Fallopian tube (tissue), 1 donor: ENCODE measurements around the genes PRR15 and PLEKHA8.

DNA sequence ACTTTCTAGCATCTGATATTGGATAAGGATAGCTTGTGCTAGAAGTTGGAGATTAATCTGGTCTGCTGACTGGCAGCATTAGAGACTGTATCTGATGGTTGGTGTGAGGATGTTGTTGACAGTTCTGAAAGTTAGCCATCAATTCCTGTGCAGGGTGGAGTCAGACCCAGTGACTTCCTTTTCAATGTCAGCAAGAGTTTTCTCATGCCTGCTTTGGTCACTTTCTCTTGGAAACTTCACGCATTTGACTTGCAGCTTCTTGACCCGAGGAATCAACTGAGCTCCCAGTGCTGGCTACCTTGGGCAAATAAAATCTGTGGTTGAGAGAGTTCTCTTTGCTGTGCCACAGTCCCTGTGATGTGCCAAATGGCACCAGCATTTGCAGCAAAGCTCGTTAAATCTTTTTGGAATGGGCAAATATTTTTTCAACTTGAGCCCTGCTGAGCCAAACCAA is 233.0 kb downstream of the TRIL start:
- PRO-cap, result no peak

GRCh38 chr7:28955479-28956077 is 2.6 kb downstream of the TRIL start:
- PRO-cap, result no peak

DNA sequence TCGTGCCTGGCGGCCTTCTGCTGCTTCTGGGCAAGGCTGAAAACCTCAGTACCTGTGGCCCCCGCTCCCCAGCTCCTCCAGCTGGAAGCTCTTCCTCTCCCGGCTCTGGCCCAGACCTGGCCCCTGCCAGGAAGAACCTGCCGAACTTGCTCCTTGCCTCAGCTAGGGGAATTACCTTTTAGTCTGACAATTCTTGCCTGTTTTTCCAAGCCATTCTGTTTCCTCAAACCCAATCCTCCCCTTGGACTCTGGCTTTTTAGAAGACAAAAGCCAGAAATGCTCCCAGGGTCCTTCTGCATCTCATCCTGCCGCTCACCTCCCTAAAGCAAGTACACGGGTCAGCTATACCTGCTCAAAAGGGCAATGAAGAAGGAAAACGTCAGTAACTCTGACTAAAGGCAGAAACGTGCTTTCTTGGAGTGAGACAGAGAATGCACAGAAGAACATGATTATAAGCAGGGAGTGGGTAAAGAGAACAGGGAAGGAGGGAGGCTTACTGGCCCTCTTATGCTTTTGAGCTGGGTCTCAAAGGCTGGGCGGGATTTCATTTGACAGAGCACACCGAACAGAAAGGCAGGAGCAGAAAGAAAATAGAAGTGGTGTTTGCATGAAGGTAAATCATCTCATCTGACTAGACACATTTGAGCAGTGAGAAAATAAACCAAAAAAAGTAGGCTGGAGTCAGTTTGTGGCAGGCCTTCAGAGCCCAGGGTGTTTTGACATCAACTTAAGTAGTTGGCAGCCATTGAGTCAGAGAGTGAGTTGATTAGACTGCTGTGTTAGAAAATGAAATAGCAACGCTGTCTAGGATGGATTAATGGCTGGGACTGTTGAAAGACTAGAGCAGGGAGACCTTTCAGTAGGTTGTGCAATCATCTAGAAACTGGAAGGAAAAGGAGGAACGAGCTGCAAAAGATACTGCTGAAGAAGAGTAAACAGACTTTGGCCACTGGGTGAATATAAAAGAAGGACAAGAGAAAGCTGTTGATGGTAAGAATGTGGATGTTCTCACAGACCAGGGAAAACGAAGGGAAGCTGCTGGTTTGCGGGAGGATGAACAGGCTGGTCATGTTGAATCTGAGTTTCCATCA is 28.3 kb upstream of the TRIL start:
- PRO-cap, result unidirectional peak, minus-strand start at position 118 of the sequence

GRCh38 chr7:29193187-29193478 is 1.4 kb upstream of the CHN2 start:
- PRO-cap, result bidirectional peak, plus-strand start at chr7:29193666, minus-strand start at chr7:29193389

- PRO-cap, result unidirectional peak, minus-strand start at chr7:29196323
These were observed 1.7 kb downstream of the CHN2 start for GRCh38 chr7:29196001-29196888.

DNA sequence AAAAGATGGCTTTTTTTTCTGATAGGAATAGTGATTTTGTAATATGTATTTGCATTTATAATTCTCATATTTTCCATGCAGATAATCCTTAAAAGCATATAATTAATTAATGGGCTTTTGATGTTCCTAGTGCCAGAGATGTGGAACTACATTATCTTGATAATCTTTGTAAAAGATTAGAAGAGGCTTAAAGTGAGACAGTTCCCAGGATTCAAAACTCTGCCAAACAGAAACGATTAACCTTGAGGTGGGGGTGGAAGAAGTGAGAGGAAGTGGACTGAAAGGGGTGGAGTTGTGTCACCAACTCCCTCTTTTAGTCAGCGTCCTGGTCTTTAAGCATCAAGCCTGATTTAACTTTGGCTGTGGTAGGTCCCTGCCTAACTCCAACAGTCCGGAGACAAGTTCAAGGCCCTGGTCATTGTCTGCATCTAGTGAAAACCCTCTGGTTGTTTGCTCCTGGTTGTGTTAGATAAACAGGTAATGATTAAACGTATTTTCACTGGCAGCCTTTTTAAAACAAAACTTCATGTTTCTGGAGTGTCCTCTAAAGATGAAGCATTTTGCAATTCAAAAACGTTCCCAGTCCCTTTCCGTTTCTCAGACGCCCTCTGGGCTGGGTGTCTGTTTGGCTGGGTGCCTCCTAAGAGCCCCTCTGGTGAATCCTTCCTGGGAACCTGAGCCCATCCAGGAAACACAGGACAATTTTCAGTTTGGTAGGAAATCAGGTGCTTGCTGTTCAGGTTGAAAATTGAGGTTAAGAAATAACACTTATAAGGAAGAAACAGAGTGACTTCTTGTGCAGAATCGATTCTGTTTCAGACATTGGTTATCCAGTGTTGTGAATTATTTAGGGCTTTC is 76.5 kb downstream of the CHN2 start:
- PRO-cap, result no peak

GRCh38 chr7:29282846-29283390 is 88.3 kb downstream of the CHN2 start:
- PRO-cap, result bidirectional peak, plus-strand start at chr7:29283272, minus-strand start at chr7:29283146

- PRO-cap, result no peak
These were observed 94.0 kb downstream of the CHN2 start for GRCh38 chr7:29288418-29289128.

- PRO-cap, result no peak
These were observed 133.5 kb downstream of the CHN2 start for GRCh38 chr7:29328081-29328487.

- PRO-cap, result no peak
These were observed 83.2 kb upstream of the PRR15 start for GRCh38 chr7:29480438-29480839.

DNA sequence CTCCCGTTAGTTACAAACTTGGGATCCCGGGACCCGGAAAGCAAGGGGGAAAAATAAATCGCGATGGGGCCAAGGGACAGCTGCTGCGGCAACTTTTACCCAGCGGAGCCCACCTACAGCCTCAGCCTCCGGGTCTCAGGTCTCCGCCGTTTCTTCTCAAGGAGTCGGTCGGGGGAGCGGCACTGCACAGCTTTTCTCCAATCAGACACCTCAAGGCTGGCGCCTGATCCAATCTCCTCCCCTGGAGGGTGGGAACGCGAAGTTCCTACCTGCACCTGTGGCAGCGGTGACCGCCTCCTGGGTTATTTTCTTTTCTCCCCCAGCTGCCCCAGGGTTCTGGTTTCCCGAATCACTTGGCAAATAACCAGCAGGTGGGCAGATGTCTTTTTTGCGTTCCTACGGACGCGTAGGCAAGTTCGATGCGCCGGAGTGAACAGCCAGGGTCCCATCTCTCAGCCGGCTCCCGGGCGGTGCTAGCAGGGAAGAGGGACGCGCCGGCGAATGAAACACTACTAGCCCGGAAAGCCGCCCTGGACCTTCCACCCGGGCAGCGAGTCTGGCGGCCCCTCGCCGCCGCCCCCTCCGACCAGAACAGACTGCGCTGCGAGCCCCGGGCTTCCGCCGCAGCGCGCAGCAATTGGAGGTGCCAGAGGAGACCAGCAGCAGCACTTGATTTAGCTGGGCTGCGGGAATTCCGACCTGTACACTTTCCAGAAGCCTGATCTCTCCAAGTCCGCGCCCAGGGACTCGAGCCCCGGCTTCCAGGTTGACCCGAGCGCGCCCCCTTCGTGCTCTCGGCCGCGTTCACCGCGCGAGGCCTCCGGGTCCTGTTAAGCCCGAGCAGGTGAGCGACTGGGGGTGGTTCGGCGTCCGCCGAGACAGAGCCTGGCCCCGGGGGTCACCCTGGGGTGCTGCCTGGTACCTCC is at the start of gene PRR15:
TSS of gene PRR15 (plus strand) at position 302 of the 926 bp plus-strand sequence.
- PRO-cap, result bidirectional peak, plus-strand start at position 413 of the sequence, minus-strand start at position 158 of the sequence; unidirectional peak, plus-strand start at position 594 of the sequence; unidirectional peak, plus-strand start at position 636 of the sequence

- PRO-cap, result bidirectional peak, plus-strand start at chr7:29609406, minus-strand start at chr7:29609299
These were observed 45.7 kb downstream of the PRR15 start for GRCh38 chr7:29609037-29610015.

DNA sequence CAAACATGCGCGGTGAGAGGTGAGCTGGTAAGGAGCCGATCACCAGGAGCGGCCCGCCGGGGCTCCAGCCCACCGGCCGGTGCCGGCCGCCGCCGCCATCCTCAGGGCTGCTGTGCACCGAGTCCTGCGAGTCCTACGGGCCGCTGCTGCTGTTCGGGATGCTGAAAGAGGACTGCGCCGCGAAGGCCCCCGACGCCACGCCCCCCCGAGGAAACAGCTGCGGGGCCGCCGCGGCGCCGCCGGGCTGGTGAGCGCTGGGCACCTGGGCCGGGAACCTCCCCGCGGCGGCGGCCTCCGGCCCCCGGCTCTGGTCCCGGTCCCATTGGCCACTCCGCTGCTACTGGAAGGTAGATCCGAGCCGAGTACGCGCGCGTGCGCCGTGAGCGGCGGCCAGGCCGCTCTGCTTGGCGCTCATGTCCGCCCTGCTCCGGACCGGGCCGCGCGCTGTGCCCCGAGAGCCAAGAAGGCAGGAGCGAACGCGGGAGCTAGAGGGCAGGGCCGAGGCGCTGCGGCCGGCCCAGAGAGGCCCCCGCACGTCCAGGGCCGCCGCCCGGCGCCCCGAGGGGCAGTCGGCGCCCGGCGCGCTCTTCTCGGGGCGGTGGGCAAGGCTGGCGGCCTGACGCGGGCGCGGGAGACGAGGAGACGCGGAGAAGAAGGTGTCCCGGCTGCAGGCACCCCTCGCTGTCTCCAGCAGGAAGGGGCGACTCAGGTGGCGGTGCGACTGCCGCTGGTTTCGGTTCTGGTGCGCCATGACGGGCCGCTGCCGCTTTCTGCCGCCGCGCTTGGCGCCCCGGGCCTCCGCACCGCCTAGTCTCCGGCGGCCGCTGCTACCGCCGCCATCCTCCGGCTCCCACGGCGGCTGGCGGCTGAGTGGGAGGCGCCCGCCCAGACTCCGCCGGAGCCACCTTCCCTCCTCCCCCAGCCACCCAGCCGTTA is 121.3 kb upstream of the WIPF3 start:
- PRO-cap, result bidirectional peak, plus-strand start at position 380 of the sequence, minus-strand start at position 174 of the sequence; unidirectional peak, minus-strand start at position 689 of the sequence; unidirectional peak, minus-strand start at position 819 of the sequence

GRCh38 chr7:30028119-30029015 is at the start of gene PLEKHA8:
Gene PLEKHA8 (plus strand): TSS chr7:30028412.
- PRO-cap, result bidirectional peak, plus-strand start at chr7:30028395, minus-strand start at chr7:30028242

- PRO-cap, result no peak
These were observed 51.3 kb downstream of the PLEKHA8 start for GRCh38 chr7:30079186-30080204.

- PRO-cap, result no peak
These were observed 9.0 kb downstream of the MTURN start for GRCh38 chr7:30143782-30144181.

DNA sequence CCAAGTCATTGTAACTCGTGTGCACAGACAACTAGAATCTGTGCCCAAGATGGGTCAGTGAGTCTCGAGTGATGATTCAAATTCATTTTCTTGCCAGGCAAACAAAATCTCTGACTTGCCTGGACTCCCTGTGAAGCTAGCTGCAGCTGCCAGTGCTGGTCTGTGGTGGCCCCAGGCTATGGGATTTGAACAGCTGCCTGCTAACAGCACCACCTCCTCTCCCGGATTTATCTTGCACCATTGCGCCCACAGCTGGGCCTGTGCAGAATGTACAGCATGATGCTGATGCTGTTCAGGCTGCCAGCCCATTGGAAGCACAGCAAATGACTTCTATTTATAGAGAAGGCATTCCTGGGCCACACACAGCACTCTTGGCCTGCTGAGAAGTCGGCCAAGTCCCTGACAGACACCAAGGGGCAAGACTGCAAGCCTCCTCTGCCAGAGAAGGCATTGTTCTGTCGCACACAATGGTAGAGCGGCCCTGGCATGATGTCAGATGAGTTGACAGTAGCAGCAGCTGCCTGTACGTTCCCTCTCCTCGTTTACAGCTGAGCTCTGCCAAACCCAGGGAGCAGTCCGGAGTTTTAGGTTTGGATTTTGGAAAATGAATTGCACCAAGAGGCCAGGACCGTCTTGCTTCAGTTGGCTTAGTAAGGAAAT is 38.3 kb downstream of the MTURN start:
- PRO-cap, result no peak

DNA sequence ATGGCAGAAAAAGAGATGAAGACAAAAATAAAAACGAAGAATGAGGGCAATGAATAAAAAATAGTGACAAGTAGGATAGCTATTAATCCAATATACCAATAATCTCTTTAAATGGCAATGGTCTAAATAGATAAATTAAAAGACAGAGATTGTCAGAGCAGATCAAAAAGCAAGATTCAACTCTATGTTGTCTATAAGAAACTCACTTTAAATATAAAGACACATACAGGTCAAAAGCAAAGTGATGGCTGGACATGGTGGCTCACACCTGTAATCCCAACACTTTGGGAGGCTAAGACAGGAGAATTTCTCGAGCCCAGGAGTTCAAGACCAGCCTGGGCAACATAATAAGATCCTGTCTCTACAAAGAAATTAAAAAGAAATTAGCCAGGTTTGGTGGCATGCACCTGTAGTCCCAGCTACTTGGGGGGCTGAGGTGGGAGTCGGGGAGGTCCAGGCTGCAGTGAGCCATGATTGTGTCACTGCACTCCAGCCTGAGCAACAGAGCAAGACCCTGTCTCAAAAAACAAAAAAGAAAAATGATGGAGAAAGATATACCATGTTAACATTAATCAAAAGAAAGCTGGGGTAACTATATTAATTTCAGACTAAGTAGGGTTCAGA is 67.2 kb upstream of the ZNRF2 start:
- PRO-cap, result no peak

DNA sequence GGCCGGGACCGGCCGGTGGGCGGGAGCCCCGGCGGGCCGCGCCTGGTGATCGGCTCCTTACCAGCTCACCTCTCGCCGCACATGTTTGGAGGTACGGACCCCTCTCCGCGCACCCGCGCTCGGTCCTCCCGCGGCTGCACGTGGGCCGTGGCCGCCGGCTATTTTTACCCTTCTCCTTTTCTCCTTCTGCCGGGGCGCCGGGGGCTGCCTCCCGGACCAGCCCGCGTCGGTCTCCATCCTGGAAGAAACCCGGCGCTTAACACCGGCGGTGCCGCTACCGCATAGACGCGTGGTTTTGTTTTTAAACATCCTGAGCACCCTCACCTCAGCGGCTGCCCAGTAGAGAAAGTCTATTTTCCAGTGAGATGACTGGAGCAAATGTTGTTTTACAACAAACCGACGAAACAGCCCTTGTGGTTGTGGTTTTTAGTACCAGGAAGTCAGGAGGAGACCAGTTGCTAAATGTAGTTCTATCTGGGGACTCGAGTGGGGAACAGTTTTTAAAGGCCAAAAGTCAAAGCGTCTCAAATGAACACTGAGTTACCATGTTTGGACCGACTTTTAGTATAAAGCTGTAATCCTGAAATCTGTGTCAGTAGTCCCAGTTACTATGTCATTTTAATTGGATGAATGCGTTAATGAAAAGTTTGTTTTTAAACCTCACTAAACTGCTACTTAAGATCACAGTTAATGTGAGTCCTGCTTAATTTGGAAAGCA is 1.5 kb downstream of the ZNRF2 start:
- PRO-cap, result unidirectional peak, minus-strand start at position 352 of the sequence

DNA sequence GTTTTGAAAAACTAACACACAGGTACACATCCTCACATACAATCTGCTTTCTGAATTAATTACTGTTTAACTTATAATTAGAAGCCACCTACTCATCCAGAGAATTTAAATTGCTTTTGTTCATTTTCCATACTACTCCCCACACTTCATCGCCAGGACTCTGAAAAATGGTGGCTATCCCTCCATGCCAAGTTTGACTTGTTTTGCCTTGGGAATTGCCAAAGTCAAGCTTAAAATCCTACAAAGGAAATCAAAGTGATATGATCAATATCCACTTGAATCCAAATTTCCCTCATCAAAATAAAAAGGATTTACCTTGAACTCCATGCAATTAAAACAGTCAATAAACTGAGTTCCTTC is 4.2 kb downstream of the GGCT start:
- PRO-cap, result no peak